Glomerular endothelial cell (primary cell): ENCODE measurements around the genes KRT79, SP1 and PRR13.

- RAMPAGE, long total RNA: no peak
These were observed 3.3 kb downstream of the KRT73 start for GRCh38 chr12:52614950-52615598.

DNA sequence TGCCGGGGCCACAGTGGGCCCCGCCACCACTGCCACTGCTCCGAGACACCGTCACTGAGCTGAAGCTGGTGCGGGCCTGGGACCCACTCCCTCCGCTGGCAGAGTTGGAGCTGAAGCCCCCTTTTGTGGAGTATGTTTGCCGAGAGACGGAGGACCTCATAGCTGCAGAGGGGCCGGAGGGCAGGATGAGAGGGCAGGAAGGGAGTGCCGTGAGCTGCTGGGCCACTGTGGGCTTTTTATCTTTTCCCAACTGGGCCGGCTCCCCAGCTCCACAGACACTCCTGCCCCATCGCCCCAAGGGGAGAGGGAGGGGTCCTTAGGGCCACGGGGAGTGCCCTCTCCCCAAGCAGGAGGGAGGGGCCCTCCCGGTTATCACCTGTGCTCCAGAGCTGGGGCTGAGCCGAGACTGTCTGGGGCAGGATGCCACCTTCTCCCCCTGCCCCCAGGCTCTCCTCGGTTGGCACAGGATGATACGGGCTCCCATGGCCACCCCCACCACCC, at the start of gene KRT79:
Gene KRT79, minus strand, starts transcription at position 211 of the 501 bp plus-strand sequence.
- RAMPAGE, long total RNA: no peak

GRCh38 chr12:52899820-52900840, 4.7 kb downstream of the KRT8 start:
- RAMPAGE, long total RNA: no peak

DNA sequence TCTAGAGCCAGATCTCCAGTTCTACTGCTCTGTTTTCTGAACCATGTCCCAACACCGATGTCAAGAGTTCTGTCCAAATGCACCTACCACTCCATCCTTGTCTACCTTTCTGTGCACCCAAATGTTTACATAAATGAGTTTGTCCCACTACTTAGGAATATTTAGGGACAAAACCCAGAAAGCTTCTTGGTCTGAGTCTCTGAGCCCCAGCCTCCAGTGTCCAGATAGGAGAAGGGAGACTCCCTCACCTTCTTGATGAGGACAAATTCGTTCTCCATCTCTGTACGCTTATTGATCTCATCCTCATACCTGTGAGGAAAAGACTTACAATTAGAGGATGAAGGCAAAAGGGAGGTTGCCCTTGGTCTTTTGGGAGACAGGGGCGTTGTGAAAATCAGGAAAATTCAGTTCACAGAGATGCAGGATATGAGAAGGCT, 3.9 kb downstream of the KRT8 start:
- RAMPAGE, long total RNA: no peak

- RAMPAGE, long total RNA: no peak
These were observed 21.2 kb upstream of the KRT8 start for GRCh38 chr12:52925750-52926723.

DNA sequence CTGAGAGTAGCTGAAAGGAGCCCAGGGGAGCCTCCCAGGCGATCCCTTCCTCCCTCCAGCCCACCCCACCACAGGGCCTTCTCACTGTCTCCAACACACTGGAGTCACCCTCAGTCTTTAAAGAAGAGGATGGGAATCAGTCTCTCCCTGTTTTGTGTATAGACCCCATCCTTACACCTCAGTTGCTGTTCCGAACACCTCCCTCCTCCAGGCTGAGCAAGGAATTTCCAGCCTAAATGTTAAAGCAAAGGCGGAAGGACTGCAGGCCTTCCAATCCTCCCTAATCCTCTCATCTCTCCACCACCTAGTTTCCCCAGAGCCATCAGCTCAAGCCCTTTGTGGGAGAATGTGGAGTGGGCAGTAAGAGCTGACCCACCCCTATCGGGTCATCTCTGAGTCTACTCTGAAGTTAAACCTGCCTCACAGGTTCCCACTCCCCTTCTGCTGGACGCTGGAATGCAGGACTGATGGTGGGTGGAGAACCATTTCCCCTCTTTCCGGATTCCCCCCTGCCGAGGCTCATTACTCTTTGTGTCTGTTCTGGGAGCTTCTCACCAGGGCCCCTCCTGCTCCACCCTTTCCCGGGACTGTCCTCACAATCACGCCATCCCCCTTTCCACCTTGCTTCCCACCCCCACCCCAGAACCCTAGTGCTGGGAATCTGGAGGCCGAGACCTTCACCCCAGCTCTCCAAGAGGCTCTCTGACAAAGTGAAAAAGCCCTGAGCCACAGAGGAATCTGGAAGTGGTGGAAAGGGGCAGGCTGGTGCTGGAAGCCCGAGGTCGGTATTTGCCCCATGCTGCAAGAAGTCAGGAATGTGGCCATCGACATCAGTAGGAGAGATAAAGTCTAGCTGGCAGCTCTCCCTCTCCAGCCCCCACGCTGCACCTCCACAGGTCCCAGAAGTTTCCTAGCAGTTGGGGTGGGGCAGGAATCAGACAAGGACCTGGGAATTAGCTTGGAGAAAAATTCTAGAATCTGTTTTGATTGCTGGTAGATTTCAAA, 3.4 kb upstream of the KRT18 start:
- RAMPAGE, long total RNA: no peak

GRCh38 chr12:52953026-52953841, 4.3 kb downstream of the KRT18 start:
- RAMPAGE, long total RNA: no peak

- RAMPAGE, long total RNA: no peak
These were observed 10.1 kb downstream of the EIF4B start for GRCh38 chr12:53016497-53016696.

DNA sequence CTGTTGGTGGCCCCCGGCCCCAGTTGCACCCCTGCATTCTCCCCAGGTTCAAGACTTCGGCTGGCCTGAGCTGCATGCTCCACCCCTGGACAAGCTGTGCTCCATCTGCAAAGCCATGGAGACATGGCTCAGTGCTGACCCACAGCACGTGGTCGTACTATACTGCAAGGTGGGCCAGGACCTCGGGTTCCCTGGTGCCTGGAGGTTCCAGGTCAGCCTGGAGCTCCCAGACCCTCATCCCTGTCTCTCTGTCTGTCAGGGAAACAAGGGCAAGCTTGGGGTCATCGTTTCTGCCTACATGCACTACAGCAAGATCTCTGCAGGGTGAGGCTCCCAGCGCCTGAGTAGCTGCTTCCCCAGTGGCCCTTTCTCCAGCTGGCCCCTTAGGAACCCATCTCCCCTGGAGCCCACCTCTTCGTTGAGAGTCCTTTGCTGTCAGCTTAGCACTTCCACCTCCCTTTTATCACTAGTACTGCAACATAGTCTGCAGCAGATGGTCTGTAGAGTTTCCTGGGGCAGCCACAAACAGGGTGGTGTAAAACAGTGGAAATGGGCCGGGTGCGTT, 5.7 kb downstream of the TNS2 start:
- RAMPAGE, long total RNA: no peak

DNA sequence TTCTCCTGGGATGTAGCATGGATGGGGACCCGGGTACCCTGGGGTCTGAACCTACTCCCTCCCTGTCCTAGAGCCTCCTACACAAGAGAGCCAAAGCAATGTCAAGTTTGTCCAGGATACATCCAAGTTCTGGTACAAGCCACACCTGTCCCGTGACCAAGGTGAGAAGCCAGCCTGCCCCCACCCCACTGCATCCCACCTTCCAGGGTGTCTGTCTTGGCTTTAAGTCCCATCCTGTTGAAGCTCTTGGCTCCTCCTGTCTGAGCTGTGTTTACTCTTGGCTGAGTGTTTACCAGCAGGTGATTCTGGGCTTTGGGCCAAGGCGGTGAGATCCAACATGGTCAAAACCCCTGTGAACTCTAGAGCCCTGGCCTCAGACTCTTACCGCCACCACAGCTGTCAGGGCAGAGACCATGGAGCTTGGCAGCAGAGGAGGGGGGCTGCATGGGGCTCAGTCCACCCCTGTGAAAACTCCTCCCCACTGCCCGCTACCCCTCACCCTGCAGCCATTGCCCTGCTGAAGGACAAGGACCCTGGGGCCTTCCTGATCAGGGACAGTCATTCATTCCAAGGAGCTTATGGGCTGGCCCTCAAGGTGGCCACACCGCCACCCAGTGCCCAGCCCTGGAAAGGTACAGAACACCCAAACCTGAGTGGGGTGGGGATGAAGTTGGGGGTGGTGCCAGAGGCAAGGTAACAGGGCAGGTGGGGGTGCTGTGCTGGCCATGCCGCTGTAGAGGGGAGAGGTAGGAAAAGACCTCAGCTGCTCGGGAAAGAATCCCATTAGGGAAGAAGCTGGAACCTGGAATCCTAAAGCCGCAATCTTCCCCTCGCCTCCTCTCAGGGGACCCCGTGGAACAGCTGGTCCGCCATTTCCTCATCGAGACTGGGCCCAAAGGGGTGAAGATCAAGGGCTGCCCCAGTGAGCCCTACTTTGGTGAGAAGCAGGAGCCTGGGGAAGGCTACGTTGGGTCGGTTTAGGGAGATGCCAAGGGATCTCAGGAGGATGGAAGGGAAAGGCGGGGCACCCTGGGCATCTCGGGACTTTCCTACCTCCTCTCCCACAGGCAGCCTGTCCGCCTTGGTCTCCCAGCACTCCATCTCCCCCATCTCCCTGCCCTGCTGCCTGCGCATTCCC, 11.8 kb downstream of the TNS2 start:
- RAMPAGE, long total RNA: no peak

GRCh38 chr12:53063628-53064759, 14.1 kb downstream of the TNS2 start:
- RAMPAGE, long total RNA: no peak

- RAMPAGE, long total RNA: no peak
These were observed 10.5 kb downstream of the SPRYD3 start for GRCh38 chr12:53068644-53069154.

DNA sequence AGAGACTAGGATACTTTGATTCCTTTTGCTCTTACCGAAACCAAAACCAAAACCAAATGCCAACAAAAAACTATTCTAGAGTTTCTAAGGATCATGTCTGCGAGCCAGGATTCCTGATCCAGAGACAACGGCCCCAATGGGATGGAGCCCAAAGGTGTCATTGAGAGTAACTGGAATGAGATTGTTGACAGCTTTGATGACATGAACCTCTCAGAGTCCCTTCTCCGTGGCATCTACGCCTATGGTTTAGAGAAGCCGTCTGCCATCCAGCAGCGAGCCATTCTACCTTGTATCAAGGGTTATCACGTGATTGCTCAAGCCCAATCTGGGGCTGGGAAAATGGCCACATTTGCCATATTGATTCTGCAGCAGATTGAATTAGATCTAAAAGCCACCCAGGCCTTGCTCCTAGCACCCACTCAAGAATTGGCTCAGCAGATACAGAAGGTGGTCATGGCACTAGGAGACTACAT, 27.3 kb upstream of the ZNF740 start:
- RAMPAGE, long total RNA: no peak

GRCh38 chr12:53219280-53220101, 12.4 kb upstream of the ITGB7 start:
- RAMPAGE, long total RNA: no peak

- RAMPAGE, long total RNA: no peak
These were observed 736 bp downstream of the MFSD5 start for GRCh38 chr12:53252457-53253205.

DNA sequence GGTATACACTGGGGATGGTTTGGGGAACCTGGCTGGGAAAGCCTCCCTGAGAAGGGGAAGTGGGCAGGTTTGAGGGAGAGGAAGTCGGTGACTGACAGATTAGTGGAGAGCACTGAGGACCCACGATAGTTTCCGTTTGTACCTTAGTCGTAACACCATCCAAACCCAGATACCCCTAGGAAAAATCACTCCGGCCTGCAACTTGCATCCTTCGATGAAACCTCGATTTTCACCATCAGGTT, 2.9 kb upstream of the AAAS start:
- RAMPAGE, long total RNA: no peak

DNA sequence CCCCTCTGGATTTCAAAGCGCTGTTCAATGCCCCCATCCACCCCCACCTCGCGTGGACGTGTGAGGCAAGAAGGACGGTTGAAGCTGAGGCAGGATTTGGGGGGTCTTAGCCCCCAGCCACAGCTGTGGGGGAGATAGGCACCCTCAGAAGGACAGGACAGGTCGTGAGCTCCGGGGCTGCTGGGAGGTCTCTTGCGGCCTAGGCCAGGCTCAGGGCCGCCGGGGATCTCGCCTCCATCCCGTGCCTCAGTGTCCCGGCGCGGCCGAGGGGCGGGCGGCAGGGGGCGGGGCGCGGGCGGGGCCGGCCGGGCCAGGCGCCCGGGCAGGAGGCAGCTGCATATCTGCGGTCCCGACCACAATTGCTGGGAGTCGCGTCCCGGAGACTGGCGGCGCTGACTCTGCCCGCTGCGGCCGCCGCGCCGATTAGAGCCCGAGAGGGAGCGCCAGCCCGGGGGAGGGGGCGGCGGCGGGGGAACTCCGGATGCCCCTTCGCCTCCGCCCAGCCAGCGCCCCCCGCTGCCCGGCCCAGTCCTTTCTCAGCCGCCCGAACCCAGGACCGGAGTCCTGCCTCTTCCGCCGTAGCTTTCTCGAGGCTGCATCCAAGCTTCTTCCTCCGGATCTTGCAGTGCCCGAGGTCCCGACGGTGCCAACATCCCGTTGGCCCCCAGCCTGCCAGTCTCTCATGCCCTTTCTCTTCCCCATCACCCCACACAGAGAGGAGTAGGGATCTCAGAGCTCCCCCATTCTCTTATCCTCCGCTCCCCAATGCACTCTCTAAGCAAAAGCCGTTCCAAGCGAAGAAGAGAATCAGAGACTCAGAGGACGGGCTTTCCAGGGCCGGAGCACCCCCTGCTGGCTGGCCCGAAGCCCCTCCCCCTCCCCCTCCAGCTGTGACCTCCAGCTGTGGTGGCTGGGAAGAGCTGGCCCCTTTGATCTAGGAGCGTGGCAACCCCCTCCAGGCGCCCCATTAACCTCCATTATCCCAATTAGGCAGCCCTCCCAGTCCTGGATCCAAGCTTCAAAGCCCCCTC, 8.7 kb upstream of the SP7 start:
- RAMPAGE, long total RNA: no peak

DNA sequence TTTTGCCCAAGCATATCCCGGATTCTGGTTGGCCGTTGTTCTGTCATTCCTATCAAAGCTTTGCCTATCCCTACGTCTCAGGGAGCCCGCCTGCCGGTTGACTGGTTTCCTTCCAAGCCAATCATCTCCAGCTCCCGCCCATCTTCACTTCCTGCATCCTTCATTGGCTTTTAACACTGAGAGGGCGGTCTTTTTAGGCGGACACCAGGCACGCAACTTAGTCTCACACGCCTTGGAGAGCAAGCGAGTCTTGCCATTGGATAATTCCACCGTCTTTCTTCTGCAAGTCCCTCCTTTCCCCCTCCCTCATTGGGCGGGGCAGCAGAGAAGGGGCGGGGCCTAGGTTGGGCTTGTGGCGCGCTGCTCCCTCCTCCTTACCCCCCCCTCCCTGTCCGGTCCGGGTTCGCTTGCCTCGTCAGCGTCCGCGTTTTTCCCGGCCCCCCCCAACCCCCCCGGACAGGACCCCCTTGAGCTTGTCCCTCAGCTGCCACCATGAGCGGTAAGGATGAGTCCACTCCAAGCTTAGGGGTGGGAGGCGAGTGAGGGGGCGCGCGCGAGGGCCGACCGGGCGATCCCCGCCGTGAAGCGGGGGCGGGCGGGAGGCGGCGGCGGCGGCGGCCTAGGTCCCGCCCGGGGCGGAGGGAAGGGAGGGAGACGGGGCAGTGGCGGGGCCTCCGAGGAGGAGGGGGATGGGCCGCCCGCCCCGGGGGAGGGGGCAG, at the start of gene SP1:
Gene SP1, plus strand, starts transcription at position 377 of the 719 bp plus-strand sequence.
- RAMPAGE, long total RNA: no peak

DNA sequence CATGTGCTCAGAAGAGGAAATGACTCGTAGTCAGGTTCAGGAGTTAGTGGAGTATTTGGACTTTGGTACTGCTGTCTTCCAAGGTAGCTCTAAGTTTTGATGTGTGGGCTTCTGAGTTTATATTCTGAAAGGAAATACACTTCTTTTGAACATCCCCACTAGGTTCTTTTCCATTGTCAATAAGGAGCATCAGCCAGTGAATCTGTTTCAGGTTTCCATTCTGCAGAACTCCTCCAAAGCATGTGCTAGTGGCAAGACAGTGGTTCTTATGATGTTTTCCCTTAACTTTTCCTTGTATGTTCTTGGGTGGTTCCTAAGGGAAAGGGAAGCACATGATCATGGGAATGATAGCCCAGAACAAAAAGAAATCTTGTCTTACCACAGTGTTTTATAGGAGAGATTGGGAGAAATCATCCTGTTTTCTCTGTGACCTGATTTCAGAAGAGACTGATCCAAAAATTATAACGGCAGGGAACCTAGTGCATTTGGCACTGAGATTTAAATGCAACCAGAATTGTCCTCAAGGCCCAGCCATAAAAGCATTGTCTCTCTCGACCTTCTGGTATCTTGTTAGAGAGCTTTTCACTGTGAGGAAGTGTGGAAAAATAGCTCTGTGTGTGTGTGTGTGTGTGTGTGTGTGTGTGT, 11.2 kb upstream of the AMHR2 start:
- RAMPAGE, long total RNA: no peak

DNA sequence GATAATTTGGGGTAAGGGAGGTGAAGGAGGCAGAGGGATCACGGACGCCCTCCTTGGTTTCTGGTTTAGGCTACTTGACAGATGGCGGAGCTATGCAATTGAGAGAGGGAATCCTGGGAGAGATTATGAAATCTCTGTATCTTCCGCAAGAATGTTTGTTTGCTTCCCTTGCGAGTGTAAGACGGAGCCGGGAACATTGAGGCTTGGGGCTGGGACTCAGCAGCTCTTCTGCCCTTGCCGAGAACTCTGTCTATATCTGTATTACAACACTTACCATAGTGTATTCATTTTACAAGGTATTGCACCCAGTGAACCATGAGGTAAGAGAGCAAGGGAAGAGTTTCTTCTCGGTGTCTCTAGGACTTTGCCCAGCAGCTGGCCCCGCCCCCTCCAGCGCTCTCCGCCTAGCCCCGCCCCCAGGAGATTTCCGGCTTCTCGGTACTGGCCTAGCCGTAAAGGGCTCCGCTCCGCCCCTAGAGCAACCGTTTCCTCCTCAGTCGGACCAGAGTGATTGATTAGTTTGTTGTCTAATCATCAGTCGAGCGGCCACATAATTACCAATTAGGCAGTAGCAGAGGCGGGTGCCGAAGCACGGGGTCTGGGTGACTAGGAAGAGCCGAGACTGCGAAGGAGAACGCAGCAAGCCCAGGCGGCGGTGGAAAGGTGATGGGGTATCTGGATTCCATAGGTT, at the start of gene PRR13:
Gene PRR13, plus strand, starts transcription at position 605 of the 691 bp plus-strand sequence.
- RAMPAGE, long total RNA: start-site peak on the plus strand centred at position 630 of the sequence, 19 bp wide, 1,186 and 247 reads in 2 replicates